ENCODE measurements around a stretch of chr10.

DNA sequence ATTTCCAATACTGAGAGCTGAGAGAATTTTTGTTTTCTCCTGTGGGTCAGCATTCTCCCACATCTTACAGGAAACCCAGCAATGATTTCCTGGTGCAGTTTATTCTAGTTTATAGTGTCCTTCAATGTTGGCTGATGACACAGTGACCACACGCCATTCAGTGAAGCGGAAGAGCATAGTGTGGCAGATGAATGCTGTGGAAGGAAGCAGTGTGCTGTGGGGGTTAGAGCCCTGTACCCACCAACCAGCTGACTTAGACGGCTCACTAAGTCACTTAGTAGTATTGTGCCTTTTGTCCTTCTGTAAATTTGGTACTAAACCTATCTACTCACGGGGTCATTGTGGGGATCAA is 1.4 kb upstream of the TMEM26 start:
- PRO-cap = no peak

DNA sequence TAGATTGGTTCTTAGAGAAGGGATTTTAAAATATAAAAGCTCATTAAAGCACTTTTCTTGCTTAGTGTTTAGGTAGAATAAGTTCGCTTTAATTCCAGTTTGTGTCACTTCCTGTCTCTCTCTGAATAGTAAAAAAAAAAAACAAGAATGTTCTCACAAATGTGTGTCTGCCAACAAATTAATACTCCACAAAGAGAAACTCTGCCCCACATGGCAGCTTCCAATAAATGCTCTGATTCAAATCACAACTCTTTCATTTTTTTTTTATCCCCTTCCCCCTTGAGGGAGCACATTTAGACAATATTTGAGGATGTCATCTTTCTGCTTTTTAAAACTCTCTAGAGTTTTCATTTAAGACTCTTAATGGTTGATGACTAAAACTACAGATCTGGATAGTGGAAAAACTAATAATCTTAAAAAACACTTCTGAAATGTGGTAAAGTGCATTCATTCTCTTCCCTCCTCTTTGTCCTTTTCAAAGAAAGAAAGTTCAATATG is 42.2 kb downstream of the ARID5B start:
- PRO-cap = unidirectional peak, minus-strand start at position 123 of the sequence

- PRO-cap = unidirectional peak, minus-strand start at chr10:61988137
Observed at GRCh38 chr10:61987919-61988438, 86.5 kb downstream of the ARID5B start.

GRCh38 chr10:62050682-62051643 is 149.5 kb downstream of the ARID5B start:
- PRO-cap = bidirectional peak, plus-strand start at chr10:62051284, minus-strand start at chr10:62051177

GRCh38 chr10:62054461-62055447 is 153.3 kb downstream of the ARID5B start:
- PRO-cap = no peak

GRCh38 chr10:62076815-62077418 is 175.4 kb downstream of the ARID5B start:
- PRO-cap = no peak

GRCh38 chr10:62082407-62083230 is 181.1 kb downstream of the ARID5B start:
- PRO-cap = no peak

DNA sequence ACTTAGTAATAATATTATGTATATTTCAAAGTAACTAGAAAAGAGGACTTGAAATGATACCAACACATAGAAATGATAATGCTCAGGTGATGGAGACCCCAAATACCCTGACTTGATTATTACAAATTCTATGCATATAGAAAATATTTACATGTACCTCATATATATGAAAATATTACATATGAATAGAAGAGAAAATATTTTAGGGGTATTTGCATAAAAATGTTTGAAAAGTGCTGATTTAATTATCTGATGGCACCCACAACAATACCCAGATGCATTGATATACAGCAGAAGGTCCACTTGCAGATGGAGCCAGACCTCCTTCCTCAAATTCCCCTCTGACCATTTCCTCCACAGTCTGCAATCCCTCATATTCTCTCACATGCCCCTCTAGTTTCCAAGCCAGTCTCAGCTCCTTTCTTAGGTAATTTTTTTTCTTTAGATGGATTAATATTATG is 6.3 kb upstream of the RTKN2 start:
- PRO-cap = no peak

GRCh38 chr10:62617459-62618073 is 187.0 kb upstream of the ADO start:
- PRO-cap = no peak

DNA sequence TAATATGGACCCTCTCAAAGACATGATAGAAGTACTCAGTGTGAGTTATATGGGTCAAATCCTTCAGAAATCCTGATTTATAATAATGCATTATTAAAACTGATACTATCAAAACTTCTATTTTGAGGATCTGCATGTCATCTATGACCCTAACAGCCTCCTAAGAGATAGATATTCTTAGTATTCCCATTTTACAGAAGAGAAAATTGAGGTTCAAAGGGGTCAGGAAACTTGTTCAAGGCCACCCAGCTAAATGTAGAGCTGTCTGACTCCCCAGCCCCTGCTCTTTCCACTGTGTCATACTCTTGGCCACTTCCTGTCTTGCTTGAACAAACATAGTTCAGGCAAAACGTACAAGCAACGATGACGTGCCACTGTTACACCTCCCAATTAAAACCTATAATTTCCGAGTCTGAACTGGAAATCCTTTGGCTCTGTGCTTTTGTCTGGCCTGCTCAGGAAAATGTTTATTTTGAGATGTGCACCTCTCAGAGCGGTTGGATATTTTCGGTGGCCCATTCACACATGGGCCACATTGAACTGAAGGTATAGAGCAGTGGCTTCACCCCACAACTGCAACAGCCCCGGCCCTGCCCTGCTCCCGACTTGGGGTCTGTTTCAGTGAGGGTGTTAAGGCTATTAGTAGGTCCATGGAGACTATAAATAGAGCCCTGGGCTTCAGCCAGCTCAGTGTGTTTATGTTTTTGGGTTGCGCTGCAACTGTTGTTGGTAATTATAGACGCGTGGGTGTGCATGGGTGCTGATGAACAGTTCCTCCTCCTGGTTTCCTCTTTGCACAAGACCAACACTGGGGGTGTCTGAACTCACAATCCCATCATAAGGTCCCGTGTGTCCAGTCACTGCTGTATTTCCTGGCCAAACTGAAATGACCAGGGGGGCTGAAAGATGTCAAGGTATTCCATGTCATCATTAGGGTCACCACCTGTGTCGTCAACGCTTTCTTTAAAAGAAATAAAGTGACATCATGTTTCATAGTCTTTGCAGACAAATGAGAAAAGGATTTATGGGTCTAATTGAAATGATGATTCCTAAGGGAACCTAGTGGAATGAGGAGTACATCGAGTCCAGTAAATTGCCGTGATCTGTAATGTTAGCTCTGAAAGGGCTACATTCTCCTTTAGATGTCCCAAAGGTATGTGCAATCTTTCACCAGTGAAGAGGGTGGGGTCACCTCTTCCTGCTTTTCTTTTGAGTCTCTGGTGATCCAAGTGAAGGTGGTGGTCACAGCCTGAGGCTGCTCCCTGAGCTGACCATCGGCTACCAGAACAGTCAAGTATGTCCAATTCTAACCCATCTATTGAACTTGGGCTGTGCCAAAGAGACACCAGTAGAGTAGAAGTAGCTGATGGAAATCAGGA is 172.1 kb upstream of the ADO start:
- PRO-cap = no peak

DNA sequence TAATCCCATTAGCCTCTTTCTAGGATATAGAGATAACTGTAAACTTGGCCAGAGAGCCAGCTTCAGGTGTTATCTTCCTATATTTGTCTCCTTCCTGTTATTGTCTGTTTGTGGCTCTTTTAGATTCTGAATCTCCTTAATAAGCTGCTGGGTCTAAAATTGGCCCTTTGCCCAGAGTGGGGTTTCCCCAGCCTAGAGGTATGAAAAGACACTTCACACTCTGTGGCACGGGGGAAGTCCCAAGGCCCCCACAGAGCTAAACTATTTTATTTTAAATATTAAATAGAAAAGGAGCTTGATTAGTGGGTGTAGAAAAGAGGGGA is 25.1 kb upstream of the ADO start:
- PRO-cap = no peak

DNA sequence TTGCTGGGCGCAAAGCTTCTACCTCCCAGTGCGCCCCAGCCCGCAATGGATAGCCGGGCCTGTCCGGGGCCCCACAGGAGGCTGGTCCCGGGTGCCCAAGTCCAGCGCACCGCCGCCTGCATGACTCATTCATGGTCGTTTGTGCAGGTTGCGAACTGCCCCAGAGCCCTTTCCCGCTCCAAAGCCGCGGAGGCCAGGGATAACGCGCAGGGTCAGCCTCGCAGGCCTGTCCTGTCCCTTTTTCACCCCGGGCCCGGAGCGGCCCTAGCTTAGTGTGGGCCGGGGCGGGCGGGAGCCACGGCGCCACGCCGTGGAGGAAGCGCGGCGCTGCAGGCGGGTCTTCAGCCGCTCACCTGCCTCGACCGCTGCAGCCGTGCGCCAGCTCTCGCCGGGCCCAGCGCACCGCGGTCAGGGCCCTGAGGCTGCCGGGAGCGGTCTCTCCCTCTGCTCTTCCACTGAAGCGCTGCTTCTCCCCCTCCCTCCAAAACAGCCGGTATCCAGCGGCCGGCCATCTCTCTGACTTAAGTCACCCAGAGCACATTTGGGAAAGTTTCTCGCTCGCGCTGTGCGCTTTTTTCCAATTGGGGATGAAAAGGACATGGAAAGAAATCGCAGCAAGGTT is 1.8 kb upstream of the EGR2 start:
- PRO-cap = unidirectional peak, minus-strand start at position 51 of the sequence; unidirectional peak, minus-strand start at position 266 of the sequence

GRCh38 chr10:62992342-62992706 is 140.8 kb upstream of the NRBF2 start:
- PRO-cap = no peak

- PRO-cap = no peak
Observed at GRCh38 chr10:63196742-63197308, 63.7 kb downstream of the NRBF2 start.

- PRO-cap = no peak
Observed at GRCh38 chr10:63223945-63224710, 91.0 kb downstream of the NRBF2 start.

DNA sequence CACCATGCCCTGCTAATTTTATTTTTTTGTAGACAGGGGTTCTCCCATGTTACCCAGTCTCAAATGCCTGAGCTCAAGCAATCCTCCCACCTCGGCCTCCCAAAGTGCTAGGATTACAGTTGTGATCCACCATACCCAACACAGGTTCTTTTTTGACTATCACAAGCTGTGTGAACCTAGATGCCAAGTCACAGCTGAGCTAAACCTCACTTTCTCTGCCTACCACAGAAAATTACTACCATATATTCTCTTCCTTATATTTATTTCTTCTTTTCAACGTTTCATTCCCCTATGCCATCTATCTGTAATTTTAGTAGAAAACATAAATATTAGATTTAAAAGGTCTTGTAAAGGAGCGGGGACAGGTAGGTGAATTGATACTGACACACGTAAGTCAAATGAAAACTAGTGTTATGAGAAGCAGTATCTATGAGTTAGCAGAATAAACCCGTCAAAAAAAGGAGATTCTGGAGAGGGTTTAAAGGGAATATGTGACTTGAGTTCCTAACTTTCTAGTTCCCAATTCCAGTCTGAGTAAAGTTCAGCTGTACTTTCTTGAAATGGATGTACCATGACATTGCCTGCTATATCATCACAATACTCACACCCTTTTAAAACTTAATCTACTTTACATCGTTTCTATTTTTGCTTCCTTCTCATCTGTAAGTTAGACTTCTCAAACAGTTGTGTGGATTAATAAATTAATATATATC is 122.0 kb downstream of the NRBF2 start:
- PRO-cap = no peak

DNA sequence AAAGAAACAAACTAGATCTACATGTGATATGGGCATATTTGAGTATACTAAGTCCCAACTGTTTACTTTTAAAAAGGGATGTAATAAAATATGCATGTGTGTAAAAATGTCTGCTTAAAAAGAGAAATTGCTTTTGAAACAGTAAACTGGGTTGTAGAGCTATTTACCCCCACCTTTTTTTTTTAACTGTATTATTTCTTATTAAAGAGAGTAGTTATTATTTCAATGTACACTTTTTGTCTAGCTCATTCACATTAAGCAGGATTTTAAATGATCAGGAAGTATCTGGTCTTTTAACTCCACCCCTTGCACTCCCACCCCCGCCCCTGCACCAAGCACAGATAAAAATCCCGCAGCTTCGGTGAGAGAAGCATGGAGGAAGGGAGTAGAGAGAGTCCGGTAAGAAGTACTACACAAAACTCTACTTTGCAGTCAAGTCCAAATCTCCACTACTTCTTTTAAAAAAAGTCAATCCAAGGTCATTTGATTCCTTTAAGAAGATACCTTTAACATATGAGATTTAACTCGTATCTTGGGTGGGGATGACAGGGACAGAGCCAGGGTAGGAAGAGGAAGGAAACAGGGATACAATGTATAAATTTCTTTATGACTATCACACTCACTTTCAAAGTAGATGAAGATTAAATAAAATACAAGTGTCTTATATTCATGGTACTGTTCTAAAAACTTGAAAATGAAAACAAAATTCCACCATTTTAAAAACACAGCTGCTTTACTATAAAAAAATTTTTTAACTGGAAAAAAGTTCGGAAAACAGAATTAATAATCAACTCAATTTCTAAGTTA is 132.0 kb downstream of the NRBF2 start:
- PRO-cap = unidirectional peak, plus-strand start at position 373 of the sequence

DNA sequence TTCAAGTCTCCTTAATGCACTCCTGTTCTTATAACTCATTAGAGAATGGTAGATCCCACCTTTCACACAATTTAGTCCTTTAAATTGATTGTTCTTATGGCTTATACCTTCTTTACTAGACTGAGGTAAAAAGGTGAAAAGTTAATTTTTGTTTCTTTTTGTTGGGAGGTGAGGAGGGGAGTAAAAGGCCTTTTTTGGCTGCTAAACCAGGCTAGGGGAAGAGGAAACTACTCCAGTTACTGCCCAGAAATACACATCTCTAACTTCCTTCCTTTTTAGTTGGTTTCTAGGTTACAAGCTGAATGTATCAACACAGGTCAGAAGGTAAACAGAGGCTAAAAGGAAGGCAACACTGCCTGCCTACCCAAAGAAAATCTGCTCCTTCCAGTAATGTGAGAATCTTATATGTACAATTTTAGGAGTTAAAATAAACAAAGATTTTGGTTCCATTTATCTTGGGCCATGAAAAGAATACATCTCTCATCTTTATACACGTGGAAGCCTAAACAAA is 140.4 kb downstream of the NRBF2 start:
- PRO-cap = no peak

DNA sequence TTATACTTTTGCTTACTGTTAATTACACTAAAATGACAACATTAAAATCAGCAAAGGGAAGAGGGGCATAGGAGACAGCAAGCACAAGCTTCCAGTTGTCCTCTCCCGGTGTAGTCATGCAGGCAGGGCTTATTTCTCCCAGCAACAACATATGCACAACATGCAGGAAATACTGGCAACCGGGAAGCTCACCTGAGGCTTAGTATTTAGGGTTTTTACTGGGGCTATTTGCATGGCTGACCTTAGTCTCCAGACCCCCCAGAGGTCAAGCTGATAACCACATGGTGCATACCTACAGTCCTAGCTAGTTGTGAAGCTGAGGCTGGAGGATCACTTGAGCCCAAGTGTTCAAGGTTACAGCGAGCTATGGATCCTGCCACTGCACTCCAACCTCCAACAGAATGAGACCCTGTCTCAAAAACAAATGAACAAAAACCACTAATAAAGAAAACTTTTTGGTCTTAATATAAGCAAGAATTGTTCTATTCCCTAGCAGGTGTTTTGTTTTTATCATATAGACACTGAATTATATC is 12.8 kb upstream of the JMJD1C start:
- PRO-cap = no peak

GRCh38 chr10:63609925-63610359 is 88.7 kb downstream of the REEP3 start:
- PRO-cap = no peak

Measured in right common carotid artery plus branches (tissue), 1 donor.